Metastatic Breast Carcinoma in the Brain (tissue), 10 donors: ENCODE data around the genes NFATC2, ZFP64 and TSHZ2.

DNA sequence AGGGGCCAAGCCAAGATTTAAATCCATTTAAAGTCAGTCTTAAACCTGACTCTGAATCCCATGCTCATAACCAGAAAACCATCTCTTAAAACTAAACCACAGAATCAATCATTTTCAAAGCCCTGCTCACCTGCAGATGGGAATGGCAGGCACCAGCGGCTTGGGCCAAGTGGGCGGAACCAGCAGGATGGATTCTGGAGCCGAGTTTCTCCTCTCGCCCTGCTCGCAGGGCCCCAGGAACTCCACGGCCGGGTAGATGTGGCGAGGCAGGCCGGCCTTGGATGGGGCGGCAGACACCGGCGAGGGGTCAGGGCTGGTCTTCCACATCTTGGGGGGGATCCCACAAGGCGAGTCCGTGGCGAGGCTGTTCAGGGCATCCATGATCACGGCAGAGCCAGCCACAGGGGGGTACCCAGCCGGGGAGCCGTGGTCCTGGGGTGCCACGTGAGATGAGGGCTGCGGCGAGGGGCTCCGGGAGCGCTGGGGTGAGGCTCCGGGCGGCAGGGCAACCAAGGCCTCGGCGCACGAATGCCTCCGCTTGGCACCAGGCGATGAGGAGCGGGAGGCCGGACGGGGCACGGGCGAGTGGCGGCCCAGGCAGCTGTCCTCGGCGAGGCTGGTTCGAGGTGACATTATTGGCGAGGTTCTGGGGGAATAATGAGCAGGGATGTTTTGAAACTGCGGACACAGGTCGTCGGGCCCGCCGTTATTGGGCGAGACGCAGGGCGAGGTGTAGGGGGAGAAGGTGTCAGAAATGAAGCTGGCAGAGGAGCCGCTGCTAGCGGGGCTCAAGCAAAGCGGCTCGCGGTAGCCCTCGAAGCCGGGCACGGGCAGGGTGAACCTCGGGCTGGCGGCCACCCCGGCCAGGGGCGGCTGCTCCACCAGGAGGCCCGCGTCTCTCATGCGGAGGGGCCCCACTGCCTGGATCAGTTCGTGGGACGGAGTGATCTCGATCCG is 19.3 kb downstream of the NFATC2 start:
- PRO-cap, 10 experiments = no peak in any of the 10 experiments

GRCh38 chr20:51541928-51543012 is at the start of gene NFATC2:
TSS of gene NFATC2 (minus strand) at chr20:51542719.
- PRO-cap, 10 experiments = peak in 9 of 10 experiments; most common plus-strand start chr20:51542835 (in 3); most common minus-strand start chr20:51542683 (in 8)

DNA sequence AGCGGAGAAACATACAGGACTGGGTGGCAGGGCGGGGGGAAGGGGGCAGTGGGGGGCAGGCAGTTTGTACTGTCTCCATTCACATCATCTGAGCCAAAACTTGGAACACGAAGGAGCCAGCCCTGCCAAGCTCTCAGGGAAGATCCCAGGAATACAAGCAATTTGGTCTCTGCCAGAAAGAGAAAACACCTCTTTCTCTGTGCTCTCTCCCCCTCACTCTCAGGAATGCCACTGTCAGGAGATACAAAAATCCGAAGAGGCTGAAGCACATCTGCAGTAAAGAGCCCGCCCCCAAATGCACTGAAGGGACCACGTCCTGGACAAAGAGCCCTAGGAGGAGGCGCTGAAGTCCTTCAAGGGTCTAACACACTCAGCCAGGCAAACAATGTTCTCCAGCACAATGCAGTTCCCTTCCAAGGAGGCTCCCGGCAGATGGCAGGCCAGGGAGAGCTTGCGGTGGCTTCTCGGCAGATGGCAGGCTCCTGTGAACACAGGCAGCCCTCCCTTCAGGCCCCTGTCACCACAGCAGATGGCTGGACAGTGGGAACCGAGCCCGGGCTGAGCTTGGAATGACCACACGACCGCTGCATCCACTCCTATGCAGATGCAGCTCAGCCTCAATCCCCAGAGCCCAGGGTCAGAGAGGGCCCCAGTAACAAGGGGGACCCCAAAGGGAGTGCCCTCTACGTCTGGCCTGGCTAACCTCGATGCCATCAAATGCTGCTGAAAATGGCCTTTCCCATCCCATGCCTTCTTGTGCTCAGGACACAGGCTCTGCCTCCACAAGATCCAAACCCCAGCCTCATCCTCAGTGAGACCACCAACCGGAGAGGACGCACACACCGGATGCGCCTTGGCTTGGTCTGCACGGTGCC is 89.9 kb downstream of the ATP9A start:
- PRO-cap, 10 experiments = peak in 1 of 10 experiments; most common minus-strand start position 221 of the sequence (in 1)

GRCh38 chr20:51768766-51769185 is 586 bp upstream of the ATP9A start:
- PRO-cap, 10 experiments = peak in 3 of 10 experiments; most common minus-strand start chr20:51768996 (in 2)

DNA sequence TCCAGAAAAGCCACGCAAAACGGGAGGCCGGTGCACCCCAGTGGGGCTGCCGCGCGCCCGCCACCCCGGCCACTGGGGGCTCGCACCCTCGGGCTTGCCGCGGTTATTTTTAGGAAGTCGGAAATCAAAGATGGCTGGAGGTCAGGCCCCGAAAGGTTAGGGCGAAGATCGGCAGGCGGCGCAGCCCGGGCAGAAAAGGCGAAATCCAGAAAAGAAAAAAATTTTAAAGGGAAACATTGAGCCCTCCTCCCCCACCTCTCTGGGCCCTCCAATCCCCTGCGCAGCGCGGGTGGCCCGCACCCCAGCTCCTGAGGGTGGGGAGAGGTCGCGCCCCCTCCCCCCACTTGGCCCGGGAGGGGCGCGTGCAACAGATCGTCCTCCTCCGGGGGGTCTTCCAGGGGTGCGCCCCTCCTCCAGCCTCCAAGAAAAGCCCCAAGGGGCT is 895 bp downstream of the SALL4 start:
- PRO-cap, 10 experiments = peak in 2 of 10 experiments; most common plus-strand start position 343 of the sequence (in 1); most common minus-strand start position 197 of the sequence (in 2)

- PRO-cap, 10 experiments = no peak in any of the 10 experiments
Observed at GRCh38 chr20:51801847-51802109, 543 bp downstream of the SALL4 start.

DNA sequence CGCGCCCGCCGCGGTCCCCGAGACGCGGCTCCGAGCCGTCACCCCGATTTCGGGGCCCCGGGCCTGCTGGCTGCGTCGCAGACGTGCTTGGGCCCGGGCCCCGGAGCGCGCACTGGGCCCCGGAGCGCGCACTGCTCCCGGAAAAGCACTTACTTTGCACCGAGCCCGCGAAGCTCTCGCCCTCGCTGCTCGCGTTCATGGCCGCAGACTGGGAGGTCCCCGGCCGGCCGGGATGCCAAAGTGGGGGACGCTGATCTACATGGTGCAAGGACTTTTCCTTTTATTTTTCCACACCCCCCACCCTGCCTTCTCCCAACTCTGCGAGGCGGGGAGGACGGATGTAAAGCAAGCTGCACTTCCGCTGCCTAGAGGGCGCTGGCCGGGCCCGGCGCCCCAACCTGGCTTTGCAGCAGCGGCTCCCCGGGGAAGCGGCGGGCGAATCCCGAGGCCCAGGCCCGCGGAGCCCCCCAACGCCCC is at the start of gene ZFP64:
Gene ZFP64, minus strand, starts transcription at position 342 of the 477 bp plus-strand sequence.
- PRO-cap, 10 experiments = peak in 10 of 10 experiments; most common plus-strand start position 407 of the sequence (in 8); most common minus-strand start position 114 of the sequence (in 8)

DNA sequence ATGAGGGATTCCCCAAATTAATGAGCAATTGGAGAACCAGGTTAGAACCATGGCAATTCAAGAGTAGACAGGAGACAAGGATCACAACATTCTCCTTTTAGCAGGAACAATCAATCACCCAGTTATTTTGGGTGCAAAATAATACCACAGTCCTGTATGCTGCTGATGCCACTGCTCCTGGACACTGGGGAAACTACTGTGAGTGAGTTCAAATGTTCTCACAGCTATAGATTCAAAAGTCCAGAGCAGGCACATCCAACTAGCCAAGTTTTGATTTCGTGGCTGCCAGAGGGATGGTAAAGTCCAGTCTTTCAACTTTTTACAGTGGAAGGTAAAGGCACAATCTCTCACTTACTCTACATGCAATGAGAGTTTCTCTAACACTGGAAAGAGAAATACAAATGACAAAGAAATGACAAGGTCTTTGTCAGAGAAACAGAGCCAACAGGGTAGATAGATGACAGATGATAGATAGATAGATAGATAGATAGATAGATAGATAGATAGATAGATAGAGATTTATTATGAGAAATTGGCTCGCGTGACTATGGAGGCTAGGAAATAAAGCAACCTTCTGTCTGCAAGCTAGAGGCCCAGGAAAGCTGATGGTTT is 26.8 kb upstream of the TSHZ2 start:
- PRO-cap, 10 experiments = no peak in any of the 10 experiments

DNA sequence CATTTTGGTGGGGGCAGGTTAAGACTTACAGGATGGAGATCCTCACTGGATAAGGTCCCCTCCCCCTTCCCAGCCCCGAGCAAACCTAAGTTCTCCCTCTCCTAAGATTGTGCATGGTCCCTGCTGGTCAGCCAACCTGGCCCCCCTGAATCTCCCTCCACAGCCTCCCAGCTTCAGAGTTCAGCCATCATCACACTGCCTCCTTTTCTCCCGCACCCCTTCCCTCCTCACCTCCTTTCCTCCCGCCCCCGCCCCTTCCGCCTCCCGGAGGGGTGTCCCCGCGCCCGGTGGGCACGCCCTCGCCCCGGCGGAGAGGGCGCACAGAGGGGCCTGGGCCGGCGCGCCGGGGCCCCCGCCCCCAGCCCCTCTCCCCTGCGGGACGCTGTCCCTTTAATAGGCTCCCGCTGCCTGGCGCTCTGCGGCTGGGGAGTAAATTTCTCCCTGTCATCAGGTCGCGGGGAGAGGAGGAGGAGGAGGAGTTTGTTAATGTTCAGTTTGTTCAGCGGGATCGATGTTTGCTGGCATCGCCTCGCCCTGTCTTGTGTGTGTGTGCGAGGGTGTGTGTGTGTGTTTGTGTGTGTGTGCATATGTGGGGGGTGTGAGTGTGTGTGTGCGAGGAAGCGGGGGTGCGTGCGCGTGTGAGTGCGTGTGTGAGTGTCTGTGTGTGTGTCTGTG is at the start of gene TSHZ2:
Gene TSHZ2, plus strand, starts transcription at position 493 of the 675 bp plus-strand sequence.
- PRO-cap, 10 experiments = peak in 3 of 10 experiments; most common plus-strand start position 493 of the sequence (in 2); most common minus-strand start position 431 of the sequence (in 1)

- PRO-cap, 10 experiments = no peak in any of the 10 experiments
Observed at GRCh38 chr20:53000926-53001213, 28.7 kb downstream of the TSHZ2 start.

DNA sequence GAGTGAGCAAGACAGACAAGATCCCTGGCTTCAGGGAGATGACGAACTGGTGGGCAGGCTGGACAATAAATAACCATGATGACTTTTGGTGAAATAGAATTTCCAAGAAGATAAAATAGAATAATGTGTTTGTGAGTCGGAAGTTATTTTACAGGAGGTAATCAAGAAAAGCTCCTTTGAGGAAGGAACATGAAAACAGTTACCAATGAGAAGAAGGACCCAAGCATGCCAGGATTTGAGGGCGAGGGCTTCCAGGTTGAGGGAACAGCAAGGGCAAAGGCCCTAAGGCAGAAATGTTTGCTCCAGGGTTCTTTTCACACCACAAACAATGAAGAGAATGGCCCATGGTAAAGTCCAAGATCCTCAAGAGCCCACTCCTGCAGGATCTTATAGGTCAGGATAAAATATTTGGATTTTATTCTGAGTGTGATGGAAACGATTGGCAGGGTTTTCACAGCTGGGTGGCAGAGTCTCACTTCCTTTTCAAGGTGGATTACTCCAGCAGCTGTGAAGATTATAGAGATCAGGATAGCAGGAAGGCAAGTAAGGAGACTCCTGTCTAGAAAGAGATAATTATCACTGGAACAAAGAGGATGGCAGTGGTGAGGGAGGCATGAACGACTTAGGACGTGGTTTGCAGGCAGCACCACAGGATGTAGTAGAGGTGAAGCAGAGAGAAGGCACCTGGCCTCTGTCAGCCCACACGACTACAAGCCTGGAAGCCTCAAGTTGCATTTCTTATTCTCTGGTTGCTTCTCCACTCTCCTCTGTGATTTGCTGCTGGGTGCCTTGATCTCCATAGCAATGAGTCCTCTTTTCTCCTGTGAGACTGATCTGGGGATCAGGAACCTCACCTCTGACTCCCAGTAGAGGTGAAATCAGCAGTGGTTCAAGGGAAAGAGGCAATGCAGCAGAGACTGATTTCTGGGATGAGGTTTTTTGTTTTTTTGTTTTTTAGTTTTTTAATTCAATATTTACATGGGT is 62.6 kb downstream of the TSHZ2 start:
- PRO-cap, 10 experiments = no peak in any of the 10 experiments

- PRO-cap, 10 experiments = no peak in any of the 10 experiments
Observed at GRCh38 chr20:53079685-53080099, 107.5 kb downstream of the TSHZ2 start.

DNA sequence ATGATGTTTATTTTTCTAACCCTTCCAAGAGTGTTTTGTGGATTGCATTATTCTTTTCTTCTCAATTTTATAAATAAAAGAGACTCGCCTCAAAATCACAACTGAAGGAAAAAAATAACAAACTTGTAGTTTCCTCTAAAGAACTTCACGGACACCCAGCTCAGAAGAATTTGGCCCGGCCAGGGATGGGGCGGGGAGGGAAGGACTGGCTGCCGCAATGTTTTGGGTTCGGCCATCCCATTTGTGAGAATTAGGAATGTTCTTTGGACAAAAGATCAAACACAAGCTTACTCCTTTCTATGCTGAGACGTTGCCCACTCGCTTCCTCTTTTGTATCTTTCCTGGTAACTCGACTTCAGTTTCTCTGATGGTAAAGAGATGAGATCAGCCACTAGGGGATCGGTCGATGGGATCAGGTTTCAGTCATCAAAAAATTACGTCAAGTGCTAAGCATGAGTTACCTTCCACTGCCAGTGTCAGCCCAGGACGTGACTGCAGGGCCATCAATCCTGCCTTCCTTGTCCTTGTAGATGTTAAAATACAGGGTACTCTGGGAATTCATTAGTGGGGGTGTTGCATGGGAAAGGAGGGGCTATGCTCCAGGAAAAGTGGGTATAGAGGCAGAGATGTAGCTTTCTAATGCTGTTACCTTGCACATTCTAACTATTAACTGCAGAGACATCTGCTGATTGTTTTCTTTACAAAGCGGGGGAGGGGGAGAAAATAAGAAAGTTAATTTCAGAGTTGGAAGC is 190.1 kb downstream of the TSHZ2 start:
- PRO-cap, 10 experiments = peak in 1 of 10 experiments; most common plus-strand start position 467 of the sequence (in 1); most common minus-strand start position 366 of the sequence (in 1)

- PRO-cap, 10 experiments = no peak in any of the 10 experiments
Observed at GRCh38 chr20:53388148-53388705, 205.4 kb downstream of the ZNF217 start.

DNA sequence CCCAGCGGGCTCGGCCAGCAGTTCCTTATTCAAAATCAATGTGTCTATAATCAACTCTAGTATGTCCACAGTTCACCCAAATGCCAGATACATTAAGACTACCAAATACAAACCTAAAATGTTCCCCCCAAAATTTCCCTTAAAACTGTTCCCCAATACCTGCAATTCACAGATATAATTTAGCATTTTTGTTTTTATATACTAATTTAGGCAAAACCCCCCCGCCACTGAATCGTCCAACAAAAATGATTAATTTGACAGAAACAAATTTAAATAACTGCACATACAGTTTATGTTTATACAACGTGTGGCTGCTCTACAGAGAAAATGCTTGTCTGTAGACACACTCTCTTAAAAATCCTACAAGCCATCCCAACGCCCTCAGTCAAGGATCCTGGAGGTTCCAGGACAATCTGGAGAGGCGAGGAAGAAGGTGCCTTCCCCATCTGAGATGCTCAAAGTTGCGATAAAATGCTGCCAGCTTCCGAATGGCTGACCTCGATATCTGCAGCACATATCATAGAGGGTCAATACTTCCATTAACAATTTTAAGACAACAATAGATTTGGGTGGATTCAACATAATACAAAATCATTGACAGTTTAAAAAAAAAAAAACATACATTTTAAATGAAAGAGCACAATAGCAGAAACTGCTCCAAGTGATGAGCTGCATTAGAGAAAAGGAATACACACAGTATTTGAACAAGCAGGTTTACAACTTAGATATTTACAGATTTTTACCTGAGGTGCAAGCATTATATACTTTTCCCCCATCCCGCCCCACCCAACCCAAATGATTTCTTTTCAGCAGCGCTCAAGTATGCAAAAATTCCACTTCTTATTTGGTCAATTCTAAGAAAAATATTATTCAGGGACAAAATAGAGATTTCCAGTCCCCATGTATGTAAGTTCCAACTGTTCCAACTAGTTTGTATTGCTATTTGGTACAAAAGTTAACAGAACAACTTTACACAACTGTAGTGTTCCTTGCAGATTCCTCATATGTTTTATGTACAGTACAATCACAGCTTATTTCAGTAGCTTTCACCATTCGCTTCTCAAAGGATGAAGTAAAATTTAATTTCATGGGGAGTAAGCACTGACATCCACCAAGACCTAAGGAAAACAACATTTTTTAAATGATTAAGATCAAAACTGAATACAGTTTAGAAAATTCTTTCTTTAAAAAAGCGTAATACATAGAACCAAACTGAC is 25.1 kb downstream of the ZNF217 start:
- PRO-cap, 10 experiments = no peak in any of the 10 experiments

- PRO-cap, 10 experiments = peak in 1 of 10 experiments; most common minus-strand start chr20:53576517 (in 1)
Observed at GRCh38 chr20:53575968-53576671, 17.5 kb downstream of the ZNF217 start.

GRCh38 chr20:53596084-53596956 is 2.7 kb upstream of the ZNF217 start:
- PRO-cap, 10 experiments = peak in 6 of 10 experiments; most common plus-strand start chr20:53596476 (in 3); most common minus-strand start chr20:53596674 (in 5)

- PRO-cap, 10 experiments = no peak in any of the 10 experiments
Observed at GRCh38 chr20:53660991-53661445, 67.4 kb upstream of the ZNF217 start.

DNA sequence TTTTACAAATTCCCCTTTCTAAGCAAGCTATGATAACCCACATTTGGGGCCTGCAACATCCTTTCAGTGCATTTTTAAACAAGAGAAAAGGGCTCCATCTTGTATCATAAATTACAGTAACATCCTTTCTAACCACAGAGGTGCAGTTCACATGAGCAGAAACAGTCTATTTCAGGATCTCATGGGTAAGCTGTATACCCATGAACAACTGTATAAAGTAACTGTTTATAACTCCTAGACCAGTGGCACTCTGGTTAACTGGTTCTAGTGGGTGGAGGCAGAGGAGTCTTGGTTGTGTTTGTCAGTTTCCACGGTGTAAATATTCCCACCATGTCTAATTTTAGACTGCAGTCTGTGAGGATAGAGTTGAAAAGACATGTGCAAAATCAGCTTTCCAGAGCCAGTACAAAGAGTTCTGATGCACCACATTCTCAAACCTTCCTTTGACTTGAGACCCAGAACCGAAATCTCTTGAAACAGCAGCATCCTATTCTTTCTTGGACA is 113.1 kb upstream of the ZNF217 start:
- PRO-cap, 10 experiments = no peak in any of the 10 experiments

DNA sequence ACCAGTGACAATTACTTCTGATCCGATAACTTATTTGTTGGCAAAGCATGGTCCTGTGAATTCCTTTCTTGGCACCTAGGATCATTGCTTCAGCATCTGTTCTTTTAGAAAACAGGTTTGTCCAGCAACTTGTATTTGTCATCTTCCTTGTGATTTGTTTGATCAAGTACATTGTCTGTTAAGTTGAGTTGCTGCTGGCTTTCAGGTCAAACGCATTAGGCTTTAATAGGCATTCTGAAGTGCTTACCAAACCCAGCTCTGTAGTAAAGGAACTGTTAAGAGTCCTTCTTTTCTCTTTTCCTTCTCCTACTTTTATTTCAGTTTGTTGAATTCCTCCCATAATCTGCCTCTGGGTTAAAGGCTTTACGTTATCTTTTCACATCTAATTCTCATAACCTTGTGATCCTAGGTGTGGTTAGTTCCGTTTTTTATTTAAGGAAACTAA is 192.5 kb upstream of the ZNF217 start:
- PRO-cap, 10 experiments = peak in 9 of 10 experiments; most common plus-strand start position 181 of the sequence (in 7); most common minus-strand start position 70 of the sequence (in 4)